Measurements from ENCODE around the genes PIK3R3, MKNK1 and FOXE3.

- PRO-cap = no peak
Observed at GRCh38 chr1:45393815-45394423, 53.9 kb downstream of the TOE1 start.

- PRO-cap = no peak
Observed at GRCh38 chr1:45607923-45608276, 16.0 kb downstream of the CCDC17 start.

DNA sequence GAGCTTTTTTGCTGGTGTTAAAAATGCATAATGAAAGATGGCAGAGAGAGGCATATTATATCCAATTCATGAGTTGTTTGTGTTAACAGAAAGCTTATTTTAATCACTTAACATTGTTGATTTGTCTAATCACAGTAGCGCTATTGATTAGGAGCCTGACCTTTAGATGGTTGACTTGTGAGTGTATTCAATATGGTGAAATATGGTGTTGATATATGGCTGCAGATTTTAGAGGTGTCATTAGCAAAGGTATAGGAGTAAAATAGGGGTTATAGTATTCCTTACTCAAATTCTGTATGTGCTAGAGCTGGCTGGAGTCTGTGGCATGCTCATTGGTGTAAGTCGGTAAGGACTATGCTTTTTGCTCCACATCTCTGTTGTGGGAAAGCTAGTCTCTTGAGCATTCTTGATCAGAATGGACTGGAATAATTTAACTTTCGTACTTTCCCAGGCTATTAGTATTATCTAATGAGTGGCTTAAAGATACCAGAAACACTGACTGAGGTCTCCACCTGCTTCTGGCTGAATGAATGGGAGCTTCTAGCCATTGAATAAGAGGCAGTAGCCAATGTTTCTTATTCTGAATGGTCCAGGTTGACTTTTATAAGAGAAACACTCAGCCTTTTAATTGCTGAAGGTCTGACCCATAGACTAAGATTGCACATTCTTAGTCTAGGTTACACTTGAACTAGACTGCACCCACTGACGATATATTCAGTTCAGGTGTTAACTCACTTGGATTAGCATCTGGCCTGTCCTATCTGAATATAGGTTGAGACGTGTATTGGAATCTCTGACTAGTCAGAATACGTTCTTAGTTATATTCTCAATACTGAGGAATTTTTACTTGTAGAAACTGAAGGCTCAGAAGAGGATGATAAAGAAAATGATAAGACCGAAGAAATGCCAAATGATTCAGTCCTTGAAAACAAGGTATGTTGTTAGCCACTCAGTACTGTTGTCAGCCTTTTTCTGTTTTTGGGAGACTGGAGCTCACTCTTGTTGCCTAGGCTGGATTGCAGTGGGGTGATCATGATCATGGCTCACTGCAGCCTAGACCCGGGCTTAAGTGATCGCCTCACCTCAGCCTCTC is 11.2 kb downstream of the CCDC17 start:
- PRO-cap = no peak

- PRO-cap = no peak
Observed at GRCh38 chr1:45622925-45623762, 710 bp downstream of the CCDC17 start.

DNA sequence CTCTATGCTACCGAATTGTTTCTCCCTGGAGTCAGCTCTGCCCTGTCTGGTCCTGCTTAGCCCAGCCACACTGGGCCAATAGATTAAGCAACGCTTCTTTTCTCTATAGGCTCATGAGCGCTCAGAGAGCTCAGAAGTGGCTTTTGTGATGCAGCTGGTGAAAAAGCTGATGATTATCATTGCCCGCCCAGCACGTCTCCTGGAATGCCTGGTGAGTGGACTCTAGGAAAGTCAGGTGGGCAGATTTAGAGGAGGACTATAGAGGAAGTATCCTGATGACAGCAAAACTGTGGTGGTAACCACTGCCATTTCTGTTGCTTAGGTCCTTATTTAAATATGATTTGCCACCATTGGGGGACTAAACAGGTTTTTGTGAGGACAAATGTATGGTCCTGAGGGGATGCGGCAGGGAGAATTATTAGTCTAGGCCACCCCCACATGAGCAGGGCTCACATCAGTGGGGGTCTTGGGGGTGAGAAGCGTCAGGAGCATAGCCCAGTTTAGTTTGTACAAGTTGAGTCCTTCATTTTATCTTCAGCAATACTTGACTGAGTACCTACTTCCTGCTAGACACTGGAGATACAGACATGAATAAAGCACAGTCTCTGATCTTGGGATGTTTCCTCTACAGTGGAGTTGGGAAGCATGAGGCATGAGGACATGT is 112.8 kb downstream of the PIK3R3 start:
- PRO-cap = no peak

- PRO-cap = unidirectional peak, minus-strand start at chr1:46132623; bidirectional peak, plus-strand start at chr1:46133269, minus-strand start at chr1:46132697
Observed at GRCh38 chr1:46132431-46132749, at the start of gene PIK3R3. Gene PIK3R3, minus strand, starts transcription at chr1:46132629.

DNA sequence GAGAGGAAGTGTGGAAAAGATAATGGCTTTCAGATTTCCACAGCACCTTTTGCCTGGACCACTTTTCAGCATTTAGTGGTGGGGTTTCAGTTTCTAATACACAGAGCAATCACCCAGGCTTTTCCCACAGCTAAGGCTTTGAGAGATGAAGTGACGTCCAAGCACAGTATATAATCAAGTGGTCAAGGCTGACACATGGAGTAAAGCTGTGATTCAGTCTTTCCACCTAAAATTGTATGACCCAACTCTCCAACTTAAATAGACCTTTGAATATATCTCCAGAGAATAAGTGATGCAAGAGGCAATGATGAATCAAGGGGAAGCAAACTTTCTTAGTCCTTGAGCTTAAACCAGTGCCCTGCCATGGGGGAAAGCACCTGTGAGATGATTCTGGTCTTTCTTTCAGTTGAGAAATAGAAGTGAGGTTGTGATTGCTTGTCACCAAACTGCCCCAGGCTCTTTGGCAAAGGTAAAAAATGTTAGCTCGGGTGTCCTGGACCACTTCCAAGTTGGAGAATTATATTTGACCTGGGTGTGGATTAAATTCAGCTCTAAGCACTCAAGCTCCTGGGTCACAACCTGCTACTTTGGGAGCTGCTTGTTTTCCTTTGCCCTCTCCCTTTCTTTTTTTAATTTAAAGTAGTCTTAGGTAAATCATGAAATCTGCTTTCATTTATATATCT is 2.4 kb upstream of the PIK3R3 start:
- PRO-cap = no peak

DNA sequence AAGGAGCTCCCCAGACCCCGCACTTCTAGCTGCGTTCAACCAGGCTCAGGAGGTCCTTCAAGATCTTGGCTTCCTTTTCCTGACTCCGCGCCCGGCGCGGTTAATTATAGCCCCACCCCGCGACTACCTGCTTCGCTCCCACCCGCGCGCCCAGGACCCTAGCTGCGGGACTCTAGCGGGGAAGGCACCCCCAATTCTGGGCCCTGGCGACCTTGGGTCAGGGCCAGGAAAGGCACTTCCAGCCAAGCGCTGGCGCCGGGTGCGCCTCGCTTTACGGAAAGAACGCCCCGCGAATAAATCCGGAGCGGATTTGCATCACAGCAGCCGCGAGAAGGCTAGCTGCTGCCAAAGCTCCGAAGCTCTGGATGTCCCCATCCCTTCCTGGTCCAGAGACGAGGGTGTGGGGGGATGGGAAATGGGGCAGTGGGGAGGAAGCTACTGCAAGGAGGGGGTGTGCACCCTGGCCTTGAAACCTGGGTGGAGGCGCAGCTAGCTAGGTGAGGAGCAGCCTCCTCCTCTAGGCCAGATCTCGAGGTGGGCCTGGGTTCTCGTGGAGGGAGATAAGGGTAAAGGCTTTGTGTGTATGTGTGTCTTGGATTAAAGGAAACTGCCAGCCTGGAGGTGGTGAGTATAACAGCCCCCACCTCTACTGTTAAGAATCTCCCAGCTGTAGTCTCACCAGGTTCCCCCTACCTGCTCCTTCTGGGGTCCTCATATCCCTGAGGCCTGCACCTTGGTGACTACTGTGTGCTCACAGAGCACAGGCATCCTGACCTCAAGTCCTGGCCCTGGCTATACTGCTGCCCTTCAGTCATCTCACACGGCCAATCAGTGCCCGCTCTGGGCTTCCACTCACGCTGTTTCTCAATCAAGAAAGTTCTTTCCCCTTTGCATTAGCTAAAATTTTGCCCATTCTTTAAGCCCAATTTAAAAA is 7.7 kb upstream of the TSPAN1 start:
- PRO-cap = unidirectional peak, minus-strand start at position 289 of the sequence

DNA sequence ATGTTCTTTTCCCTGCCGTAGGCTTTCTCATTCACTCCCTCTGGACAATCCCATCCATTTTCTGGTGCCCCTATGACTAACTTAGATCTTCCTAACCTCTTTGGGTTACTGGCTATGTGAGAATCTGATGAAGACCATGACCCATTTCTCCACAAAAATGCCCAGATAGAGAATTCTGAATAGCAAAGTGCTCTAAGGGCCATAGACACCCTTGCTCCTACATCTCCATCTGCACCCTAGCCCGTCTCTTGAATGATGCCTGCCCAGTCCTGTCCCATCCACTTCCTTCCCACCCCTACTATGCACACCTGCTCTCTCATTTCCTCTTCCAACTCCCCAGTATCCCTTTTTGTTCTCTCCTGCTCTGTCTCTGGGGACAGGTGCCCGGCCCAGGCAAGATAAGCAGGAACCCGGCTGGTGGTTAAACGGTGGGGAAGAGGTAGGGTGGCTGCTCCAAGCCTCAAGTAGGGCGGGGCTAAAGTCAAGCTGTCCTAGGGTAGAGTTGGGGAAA is 10.2 kb downstream of the POMGNT1 start:
- PRO-cap = no peak

GRCh38 chr1:46203526-46204087 is 473 bp downstream of the LURAP1 start:
- PRO-cap = no peak

DNA sequence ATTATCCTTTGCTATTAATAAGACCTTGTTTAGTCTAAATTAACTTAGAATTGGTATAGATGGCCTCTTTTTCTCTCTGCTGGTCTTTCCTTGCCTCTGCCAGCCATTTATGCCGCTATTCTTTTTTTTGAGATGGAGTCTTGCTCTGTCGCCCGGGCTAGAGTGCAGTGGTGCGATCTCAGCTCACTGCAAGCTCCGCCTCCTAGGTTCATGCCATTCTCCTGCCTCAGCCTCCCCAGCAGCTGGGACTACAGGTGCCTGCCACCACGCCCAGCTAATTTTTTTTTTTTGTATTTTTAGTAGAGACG is 9.8 kb upstream of the NSUN4 start:
- PRO-cap = no peak

DNA sequence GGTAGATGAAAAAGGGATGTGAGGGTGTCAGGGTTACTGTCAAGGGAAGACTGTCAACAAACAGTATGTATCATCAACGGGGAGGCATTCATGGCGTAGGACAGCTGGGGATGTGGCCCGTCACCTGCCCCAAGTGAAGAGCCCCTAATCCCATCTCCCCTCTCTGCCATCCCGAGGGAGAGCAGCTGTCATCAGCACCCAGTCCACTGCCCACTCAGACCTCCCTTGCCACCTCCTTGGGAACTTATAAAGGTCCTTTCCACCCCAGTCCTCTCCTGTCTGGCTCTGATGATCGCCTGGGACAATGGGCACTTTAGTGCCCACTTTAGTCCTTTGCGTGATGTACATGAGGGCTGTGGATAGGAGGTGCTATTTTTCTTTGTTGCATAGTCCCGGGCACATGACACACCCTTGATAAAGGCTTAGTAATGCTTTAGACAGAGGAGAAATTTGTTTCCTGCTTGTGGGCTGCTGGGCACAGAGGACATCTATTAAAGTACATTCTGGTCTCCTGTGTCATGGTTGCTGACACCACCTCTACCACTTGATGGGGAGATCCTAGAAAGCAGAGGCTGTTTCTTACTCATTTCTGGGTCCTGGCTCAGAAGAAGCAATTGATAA is 5.3 kb upstream of the KNCN start:
- PRO-cap = no peak

- PRO-cap = bidirectional peak, plus-strand start at chr1:46604062, minus-strand start at chr1:46603927; bidirectional peak, plus-strand start at chr1:46604458, minus-strand start at chr1:46604243
Observed at GRCh38 chr1:46603870-46604923, at the start of gene MKNK1. Gene MKNK1, minus strand, starts transcription at chr1:46604268.

DNA sequence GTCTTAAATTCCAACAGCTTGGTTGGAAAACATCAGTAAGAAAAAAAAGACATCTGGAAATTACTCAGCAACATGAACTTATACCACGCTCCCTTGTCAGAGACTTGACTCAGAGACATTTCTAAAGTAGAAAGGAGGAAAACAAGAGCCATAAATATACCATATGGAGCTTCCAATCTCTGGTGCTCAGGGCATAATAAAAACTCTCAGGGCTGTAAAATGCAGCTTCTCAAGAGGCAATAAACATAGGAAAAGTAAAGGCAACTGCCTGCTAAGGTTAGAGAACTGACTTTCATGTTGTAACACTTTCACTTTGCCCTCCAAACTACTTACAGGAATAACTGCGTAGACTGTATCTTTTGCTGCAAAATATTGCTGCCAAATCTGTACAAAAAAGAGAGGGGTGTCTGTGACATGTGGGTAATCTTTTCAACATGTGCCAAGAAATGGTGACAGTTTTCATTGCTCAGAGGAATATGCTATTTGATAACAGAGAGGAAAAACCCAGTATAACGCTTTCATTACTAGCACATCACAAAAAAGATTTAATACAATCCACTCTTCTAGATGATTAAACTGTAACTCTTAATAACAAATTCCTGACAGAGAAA is 14.6 kb downstream of the ATPAF1 start:
- PRO-cap = no peak

DNA sequence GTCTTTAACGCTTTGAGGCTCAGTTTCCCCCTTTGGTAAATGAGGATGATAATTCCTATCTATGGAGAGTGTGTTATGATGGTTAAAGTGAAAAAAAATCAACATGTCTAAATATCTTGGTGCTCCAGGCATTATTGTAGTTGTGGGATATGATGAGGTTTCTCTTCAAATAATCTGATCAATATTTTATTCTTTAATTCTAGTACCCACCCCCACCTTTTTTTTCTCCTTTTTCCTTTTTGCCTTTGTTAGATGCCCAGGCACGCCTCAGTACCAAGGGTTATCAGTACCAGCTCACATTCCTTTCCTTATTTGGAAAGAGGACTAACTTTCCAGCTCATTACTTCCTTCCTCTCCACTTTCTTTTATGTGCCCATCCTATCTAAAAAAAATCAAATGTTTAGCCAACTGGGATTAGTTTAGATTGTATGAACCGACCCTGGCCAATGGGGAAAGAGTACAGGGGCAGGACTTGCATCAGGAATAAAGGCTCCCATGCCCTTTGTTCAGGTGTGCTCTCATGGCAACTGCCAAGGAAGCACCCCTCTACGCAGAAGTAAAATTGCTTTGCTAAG is 35.7 kb upstream of the EFCAB14 start:
- PRO-cap = no peak

- PRO-cap = no peak
Observed at GRCh38 chr1:47234924-47235853, 3.2 kb upstream of the TAL1 start.

GRCh38 chr1:47280693-47281328 is 33.1 kb downstream of the STIL start:
- PRO-cap = no peak

GRCh38 chr1:47416004-47416646 is at the start of gene FOXE3:
Gene FOXE3, plus strand, starts transcription at chr1:47416285.
- PRO-cap = no peak

DNA sequence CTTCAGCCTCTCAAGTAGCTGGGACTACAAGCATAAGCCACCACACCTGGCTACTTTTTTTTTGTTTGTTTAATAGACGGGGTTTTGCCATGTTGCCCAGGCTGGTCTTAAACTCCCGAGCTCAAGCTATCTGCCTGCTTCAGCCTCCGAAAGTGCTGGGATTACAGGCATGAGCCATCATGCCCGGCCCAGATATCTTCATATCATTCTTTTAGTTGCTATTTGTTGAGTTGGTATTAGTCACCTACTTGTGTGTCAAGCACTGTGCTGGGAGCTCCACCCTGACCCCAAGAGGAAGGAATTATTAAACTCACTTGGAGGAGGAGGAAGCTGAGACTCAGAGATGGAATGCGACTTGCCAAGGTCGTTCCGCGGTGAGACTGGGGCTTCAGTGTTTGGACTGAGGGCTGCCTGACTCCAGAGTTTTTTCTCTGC is 131.9 kb downstream of the FOXD2 start:
- PRO-cap = no peak

- PRO-cap = no peak
Observed at GRCh38 chr1:47817617-47818297, 179.4 kb downstream of the TRABD2B start.